ENCODE measurements around the genes AUH and BICD2.

DNA sequence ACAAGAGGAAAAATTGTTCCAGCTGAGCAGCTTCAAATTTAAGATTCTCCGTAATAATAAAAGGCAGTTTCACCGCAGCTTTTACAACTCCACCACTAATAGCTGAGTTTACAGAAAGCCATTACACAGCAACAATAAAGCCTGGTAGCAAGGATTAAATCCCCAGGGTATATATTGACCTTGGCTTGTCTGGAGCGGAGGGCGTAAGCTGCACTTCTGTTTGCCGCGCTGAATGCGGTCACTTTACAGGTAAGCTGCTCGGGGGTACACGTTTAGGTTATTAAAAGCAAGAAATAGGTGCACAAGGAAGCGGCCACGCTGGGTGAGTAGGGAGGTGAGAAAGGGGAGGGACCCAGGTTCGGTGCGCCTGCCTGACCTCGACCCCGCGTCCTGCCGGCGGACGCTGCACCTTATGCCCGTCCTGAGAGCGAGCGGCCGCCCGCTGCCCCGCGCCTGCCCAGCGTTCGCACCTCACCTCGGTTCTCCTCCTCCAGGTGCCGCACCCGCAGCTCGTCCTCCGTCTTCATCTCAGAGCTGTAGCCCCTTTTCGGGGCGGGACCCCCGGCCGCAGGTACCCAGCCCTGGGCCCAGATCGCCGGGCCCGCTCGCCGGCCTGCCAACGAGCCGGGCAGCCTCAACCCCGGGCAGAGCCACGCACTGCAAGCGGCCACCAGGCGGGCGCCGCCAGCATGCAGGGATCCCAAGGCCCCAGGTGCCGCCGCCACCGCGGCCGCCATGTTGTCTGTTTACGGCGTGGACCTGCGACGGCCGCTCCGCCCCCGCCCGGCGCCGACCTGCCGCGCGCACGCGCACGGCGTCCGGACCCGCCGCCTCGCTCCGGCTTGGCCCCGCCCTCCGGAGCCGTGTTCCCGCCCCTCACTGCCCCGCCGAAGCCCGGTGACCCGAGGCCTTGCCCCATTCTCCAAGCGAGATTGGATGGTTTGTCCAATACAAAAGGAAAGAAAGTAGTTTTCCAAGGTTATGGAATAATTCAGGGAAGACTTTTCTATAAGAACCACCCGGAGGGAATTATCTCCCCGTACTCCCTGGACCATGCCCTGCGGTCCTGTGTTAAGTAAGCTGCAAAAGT lies at the start of gene AUH:
Gene AUH, minus strand, starts transcription at position 766 of the 1,090 bp plus-strand sequence.
- RRBS = 1% methylated on average over 11 of the region's 89 CpGs

- RRBS = no CpG with 5 or more reads among the region's 6 CpGs
Observed at GRCh38 chr9:91394888-91395774, 28.5 kb downstream of the NFIL3 start.

DNA sequence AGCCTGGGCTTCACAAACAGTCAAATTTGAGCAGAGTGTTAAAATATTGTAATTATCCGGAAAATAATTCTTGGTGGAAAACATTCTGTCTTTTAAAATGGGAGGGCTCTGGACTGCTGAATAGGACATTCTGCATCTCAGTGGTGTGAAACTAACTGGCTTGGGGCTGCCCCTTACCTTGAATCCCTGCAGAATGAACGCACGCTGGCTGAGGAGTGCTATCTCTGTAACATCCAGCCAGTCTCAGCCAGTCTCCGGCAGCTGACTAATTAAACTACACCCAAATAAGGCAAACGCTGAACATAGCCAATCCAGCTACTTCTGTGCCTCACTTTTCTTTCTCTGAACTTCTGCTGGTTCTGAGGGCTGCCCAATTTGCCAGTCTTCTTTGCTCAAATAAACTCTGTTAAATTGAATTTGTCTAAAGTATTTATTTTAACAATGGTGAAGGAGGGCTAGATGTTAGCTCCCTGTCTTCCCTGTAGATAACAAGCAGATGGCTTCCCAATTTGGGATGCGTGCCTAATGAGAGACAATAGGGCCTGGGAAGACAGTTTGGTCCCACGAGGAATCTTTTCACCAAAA lies 153.9 kb upstream of the NFIL3 start:
- RRBS = no CpG with 5 or more reads among the region's 7 CpGs

DNA sequence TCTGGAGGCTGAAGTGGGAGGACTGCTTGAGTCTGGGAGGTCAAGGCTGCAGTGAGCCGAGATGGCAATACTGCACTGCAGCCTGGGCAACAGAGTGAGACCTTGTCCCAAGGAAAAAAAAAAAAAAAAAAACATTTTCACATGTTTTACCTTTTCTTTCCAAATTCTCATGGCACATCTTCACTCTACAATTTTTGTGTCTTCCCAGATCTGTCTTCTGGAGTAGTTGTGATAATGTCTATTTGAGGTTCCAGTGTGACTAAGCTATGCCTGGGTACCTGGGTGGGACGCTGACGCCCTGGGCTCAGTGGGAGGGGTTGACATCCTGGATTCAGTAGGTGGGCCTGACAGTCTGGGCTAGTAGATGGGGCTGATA lies 153.7 kb downstream of the ROR2 start:
- RRBS = no CpG with 5 or more reads among the region's 3 CpGs

DNA sequence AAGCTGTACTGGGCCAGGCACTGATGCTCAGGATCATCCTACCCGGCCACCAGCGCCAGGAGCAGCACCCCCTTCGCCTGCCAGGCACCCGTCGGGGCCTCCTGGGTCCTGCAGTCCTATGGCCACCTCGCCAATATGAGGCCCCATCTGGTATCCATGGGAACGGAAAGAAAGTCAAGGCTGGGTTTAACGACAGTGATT lies 132.6 kb downstream of the ROR2 start:
- RRBS = 25% methylated on average over 1 of the region's 8 CpGs

GRCh38 chr9:91824475-91824814 lies 125.6 kb downstream of the ROR2 start:
- RRBS = no CpG with 5 or more reads among the region's 9 CpGs

DNA sequence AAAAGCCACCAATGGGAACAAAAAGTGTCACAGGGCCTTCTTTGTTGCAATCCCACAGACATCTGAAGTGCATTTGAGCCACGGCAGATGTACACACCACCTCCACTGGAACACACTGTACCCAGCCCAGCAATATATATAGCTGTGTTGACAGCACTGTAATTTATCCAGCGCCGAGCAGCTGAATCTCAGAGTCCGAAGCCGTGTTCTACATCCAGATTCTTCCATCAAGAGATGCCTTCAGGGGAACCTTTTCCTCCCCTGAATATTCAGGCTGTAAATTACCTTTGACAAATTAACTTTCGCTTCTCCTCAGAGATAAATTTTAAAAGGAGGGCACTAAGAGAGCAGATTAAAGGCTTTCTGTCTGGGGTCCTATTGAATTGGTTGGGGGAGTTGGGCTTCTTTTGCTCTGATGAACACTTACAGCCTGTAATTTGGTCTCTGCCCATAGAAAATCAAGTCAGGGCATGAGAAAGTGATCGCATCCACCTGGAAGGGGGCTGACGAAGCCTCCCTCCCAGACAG lies 76.4 kb downstream of the ROR2 start:
- RRBS = no CpG with 5 or more reads among the region's 8 CpGs

DNA sequence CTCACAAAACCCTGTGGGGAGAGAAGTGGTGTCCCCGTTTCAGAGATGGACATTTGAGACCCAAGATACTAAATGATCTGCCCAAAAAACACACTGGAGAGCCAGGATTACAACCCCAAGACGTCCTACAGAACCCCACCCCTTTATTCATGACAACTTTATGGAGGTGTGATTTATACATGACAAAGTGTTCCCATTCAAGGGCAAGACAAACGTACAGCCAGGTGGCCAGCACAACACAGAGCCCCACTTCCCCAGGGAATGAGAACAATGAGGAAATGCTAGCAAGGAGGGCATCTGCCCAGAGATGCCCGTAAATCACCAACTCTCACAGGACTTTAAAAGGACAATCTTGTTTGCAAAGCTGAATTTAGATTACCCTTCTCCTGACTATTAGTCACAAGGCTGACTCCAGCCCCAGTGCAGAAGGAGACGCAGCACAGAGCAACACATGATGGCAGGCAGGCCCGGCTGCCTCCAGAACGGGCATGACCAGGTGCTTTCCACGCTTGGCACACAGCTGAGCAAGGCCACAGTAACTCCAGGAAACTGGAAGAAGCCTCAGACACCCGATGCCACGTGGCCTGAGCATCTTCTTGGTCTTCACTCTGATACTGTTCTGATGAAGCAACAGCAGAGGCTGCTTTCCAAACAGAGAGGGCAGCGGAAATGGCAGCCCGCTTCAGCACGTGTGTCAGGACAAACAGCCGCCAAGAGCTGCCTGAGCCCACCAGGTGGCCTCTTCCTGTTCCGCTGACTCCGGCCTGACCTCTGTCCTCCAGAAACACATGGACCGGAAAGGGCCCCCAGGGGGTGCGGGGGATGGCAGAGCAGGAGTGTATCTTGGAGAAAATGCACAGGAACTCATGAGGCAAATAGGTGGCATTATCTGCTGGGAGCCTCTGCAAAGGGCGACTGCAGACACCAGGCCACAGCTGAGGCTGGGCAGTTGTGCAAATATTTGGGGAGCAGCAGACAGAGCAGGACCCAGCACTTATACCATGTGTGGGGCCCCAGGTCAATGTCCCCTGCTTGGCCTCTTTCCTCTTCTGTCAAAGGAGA lies 51.3 kb downstream of the ROR2 start:
- RRBS = no CpG with 5 or more reads among the region's 19 CpGs

DNA sequence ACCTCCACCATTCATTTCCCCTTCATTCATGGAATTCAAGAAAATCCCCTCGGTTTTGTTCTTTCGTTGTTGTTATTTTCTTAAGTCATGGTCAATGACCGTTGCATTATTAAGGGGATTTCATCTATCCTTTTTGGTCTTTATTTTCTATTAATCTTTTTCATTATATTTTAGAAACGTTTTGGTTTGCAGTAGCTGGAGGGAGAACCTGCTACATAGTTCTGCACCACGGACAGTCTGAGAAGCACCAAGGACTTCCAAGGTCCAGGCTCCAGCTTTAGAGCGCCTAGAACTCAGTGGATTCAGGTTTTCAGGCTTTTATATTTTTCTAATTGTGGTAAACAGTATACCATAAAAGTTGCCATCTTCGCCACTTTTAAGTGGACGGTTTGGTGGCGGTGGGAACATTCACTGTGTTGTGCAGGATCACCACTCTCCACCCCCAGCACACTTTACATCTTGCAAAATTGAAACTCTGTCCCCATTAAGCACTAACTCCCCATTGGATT lies 43.4 kb downstream of the ROR2 start:
- RRBS = no CpG with 5 or more reads among the region's 9 CpGs

GRCh38 chr9:92072237-92073256 lies 42.7 kb downstream of the SPTLC1 start:
- RRBS = no CpG with 5 or more reads among the region's 20 CpGs

DNA sequence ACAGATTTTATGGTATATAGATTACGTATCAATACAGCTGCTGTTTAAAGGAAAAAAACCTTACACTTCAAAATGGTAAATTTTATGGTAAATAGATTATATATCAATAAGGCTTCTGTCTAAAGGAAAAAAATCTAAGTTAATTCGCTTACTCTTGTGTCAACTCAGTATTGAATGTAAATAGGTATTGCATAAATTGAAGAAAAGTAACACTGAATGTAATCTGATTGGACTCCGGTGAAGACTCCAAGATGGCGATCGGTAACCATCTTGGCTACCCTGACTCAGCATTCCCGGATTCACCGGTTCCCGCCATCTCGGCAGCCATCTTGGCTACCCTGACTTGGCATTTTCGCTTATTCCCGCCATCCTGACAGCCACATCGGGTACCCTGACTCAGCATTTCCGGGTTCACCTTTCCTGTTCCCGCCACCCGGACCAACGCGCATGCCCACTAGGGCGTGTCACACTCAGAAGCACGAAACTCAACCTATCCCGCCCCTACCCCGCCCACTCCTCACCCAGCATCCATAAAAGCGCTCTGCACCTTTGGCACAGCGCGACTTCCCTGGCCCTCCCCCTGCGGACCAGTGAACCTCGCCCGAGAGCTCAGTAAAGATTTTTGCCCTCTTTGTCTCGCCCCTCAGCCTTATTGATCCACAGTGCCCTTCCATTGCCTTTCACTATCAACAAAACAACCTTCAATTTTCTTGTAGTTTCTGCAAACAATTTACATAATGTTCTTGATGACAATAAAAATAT lies 17.2 kb downstream of the SPTLC1 start:
- RRBS = no CpG with 5 or more reads among the region's 28 CpGs

GRCh38 chr9:92310457-92310839 lies 14.7 kb downstream of the NOL8 start:
- RRBS = no CpG with 5 or more reads among the region's 2 CpGs

DNA sequence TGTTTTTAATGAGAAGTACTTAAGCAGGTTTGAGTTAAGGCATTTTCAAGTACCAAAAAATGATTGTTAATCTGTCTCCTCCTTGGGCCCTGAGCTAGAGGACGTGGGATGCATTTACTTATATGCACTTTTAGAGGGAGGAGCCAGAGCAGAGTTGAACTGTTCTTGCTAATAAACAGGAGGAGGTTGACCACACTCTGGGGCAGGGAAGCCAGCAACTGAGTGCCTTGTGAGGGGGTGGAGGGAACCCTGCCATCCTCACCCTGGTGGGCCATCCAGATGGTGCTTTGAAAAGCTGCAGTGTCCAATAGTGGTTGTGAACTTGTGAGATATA lies 5.8 kb upstream of the OGN start:
- RRBS = no CpG with 5 or more reads among the region's 1 CpG

DNA sequence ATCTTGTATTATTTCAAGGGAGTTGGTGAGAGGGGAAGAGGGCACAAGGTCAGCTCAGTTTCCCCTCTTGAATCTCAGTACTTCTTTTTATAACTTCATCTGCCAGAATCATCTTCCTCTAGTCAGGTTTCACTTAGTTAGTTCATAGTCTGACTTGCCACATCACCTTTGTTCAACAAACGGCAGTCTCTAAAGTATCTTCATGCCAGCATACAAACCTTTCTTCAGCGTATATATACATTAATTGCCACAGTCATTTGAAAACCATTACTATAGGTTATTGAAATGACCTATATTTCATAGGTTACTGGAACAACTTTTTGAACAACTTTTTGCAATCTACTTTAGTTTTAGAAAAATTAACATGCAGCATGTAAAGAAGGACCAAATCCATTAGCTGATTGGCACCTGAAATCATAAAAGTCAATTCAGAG lies 1.5 kb downstream of the ECM2 start:
- RRBS = no CpG with 5 or more reads among the region's 2 CpGs

GRCh38 chr9:92614832-92615635 lies 54.9 kb downstream of the IPPK start:
- RRBS = no CpG with 5 or more reads among the region's 17 CpGs

GRCh38 chr9:92764513-92764955 lies at the start of gene BICD2:
Gene BICD2, minus strand, starts transcription at chr9:92764833.
- RRBS = under 1% methylated on average over 26 of the region's 57 CpGs

- RRBS = no CpG with 5 or more reads among the region's 2 CpGs
Observed at GRCh38 chr9:92769335-92769607, 4.6 kb upstream of the BICD2 start.

DNA sequence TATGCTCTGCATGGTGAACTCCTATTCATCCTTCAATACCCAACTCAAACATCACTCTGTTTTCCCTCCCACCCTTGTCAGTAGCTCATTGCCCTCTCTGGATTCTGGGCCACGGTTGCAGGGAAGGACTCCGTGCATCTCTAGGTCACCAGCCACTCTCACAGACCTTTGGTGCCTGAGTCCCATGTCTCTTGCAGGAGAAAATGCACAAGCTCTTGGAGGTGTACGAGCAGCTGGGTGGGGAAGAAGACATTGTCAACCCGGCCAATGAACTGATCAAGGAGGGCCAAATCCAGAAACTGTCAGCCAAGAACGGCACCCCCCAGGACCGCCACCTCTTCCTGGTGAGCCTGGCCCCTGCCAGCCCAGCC lies 44.9 kb upstream of the SUSD3 start:
- RRBS = no CpG with 5 or more reads among the region's 6 CpGs

- RRBS = no CpG with 5 or more reads among the region's 13 CpGs
Observed at GRCh38 chr9:93020013-93020504, 38.4 kb upstream of the SUSD3 start.

- RRBS = 51% methylated on average over 3 of the region's 20 CpGs
Observed at GRCh38 chr9:93126797-93127415, 7.1 kb downstream of the NINJ1 start.